Hepatocyte (in vitro differentiated cells and primary cell): ENCODE data around the genes LSP1 and INS.

DNA sequence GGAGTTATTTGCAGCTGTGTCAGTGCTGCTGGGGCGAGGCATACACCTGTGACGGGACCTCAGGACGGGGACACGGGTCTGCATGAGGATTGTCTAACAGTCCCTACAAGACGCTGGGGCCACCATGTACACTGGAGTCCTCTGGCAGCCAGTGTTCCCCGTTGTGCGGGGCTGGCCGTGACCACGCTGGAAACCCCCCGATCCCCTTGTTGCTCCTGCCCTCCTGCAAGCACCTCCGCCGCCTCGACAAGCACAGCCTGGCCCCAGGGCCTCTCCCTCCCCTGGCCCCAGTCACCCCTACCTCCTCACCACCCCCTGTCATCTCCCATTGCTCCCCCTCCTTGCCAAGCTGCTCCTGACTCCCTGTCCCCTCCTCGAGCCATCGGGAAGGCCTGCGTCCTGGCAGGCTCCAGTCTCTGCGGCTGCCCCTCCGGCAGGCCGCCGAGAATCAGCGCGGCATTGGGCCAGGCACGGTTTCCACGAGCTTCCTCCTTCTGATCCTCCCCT lies 5.9 kb upstream of the LSP1 start:
- RAMPAGE, long total RNA: no peak
- RRBS: no CpG with 5 or more reads among the region's 24 CpGs

DNA sequence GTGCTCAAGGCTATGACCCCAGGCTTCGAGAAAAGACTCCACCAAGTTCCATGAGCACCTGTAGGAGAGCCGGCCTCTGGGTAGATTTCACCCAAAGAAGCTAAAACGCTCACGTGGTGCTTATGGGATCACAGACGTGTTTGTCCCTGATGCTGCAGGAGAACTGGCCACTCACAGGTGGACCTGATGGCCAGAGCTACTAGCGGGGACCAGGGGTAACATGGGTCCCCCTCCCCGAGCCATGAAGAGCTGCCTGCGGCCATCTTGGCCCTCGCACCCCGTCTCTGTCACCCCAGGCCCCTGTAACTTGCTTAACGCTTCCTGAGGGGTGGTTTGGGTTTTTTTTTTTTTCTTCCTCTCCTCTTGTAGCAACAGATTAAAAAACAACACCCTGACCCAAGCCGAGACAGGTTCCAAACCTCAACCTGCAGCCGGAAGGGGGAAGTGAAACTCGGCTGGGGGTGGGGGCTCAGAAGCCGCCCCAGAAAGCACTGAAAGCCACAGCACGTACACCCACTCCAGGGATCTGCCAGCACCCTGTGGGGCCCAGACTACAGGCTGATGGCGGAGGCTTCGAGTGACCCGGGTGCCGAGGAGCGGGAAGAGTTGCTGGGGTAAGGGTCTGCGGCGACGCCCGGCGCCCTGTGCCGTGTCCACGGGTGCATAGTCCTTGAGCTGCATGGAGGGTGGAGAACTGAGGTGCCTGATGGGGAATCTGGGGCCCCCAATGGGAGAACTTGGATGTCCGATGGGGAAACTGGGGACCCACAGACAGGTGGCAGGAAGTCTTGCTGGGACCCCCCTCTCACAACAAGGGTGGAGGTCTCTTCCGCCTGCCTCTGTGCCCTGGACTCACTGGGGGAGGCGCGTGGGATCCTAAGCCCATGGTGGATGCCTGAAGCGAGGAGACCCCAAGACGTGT lies at the start of gene LSP1:
LSP1 (plus strand) TSS at position 501 of the 922 bp plus-strand sequence.
- RAMPAGE, long total RNA: no peak
- RRBS: 79% methylated on average over 7 of the region's 34 CpGs

DNA sequence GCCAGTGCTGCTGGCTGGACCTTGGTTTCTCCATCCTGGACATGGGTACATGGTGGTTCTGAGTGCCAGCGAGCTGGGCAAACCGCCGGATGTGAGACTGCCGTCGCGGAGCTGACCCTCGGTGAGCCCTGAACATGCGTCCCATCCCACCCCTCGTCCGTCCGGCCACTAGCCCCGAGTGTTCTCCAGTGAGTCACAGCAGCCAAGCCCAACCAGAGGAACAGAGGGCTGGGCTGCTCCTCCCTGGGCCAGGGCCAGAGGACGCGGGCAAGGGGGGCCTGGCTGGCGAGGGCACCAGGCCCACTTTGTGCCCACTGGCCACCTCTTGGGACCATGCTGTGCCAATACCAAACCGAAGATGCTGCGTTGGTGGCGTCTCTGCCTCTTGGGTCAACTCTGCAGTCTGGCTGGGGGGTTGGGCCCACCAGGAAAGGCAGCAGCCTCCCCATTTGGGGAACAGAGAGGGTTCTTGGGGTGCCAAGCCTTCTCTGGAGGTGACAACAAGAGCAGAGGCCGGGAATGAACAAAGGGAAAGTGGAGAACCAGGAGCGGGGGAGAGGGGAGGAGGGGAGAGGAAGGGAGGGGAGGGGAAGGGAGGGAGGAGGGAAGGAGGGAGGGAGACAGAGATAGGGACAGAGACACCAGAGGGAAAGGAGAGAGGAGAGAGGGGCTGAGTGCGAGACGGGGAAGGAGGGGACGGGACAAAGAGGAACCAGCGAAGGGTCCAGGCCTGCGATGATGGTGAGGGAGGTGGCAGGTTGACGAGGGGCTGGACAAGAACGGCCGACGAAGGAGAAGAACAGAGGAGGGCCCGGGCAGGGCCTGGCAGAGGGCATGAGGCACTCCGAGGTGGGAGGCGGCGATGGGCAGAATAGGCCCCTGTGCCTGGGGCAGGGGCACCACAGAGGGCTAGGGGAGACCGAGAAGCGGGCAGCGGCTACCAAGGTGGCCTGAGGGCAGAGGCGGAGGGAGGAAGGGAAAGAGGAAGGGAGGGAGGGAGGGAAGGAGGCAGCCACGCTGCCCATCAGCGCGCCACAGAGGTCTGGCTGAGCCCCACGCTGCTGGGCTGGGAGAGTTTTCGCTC lies 11.0 kb downstream of the LSP1 start:
- RAMPAGE, long total RNA: no peak
- RRBS: 5% methylated on average over 9 of the region's 42 CpGs

GRCh38 chr11:1873072-1874135 lies 18.3 kb downstream of the PRR33 start:
- RAMPAGE, long total RNA: no peak
- RRBS: 83% methylated on average over 3 of the region's 27 CpGs

GRCh38 chr11:1889065-1889648 lies 2.5 kb downstream of the PRR33 start:
- RAMPAGE, long total RNA: no peak
- RRBS: no CpG with 5 or more reads among the region's 24 CpGs

GRCh38 chr11:1924676-1925235 lies 5.3 kb downstream of the TNNT3 start:
- RAMPAGE, long total RNA: start-site peak on the plus strand at chr11:1924869-1924927, 23 and 13 reads in 2 replicates
- RRBS: 83% methylated on average over 10 of the region's 18 CpGs

GRCh38 chr11:1995760-1996926 lies 49.0 kb downstream of the MRPL23 start:
- RAMPAGE, long total RNA: no peak
- RRBS: 49% methylated on average over 21 of the region's 72 CpGs

DNA sequence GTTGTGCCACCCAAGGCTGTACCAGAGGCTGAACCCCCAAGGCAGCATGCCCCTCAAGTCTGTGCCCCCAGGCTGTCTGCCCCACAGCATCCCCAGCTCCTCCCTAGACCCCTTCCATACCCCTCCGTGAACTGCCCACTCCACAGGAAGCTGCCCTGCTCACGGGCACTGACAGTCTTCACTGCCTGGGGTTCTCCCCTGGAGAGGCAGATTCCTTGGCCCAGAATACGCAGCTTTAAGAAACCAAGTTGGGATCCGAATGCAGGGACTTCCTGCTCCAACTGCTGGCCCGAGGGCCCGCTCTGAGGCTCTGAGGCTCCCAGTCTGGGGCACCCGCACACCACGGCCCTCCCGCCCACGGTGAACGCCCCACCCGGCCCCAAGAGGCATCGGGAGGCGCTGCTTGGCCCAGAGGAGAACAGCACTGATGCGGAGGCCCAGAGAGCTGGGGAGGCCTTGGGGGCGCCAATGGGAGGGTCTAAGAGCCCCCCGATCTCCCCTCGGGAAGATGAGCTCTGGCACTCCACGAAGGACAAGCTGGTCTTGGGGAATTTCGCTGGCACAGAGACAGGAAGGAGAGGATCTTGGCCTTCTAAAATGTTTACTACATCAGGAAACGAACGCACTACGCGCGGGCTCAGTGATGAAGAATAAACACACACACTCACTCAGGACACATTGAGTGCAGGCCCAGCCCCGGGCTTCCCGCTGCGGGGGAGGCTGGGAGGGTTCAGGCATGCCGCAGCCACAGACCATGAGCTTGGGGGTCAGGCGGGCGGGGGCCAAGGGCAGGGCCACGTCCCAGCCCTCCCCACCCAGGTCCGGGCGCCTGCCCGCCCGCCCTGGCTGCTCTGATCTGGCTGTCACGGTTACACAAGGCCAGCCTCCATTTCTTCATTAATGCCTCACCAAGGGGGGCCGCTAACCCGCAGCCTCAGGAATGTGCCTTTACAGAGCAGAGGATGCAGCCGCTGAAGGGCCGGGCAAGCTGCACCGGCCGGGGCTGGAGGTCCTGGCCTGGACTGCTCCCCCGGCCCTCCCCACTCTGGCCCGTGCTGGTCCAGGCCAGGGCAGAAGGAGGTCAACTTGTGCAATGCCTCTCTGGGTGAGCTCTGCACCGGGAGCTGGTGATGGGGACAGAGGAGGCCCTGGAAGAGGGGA lies 42.0 kb downstream of the IGF2 start:
- RAMPAGE, long total RNA: no peak
- RRBS: 11% methylated on average over 3 of the region's 46 CpGs

DNA sequence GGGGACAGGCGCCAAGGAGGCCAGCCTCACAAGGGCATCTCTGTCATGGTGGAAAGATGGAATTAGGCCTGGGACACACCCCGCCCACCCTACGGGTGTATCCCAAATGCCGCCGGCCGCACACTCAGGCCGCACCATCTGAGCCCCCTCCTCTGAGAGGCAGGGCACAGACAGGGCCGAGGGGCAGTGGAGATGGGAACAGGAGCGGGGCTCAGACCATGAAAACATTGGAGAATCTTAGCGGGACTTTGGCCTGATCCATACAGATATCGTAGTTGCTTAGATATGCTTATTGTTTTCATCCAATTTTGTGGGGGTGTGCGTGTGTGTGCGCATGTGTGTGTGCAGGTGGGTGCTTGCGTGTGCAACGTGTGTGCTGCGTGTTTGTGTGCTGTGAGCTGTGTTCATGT lies 8.1 kb downstream of the IGF2 start:
- RAMPAGE, long total RNA: no peak
- RRBS: no CpG with 5 or more reads among the region's 16 CpGs

GRCh38 chr11:2140750-2141521 lies 1.7 kb upstream of the IGF2 start:
- RAMPAGE, long total RNA: no peak
- RRBS: 23% methylated on average over 5 of the region's 58 CpGs

DNA sequence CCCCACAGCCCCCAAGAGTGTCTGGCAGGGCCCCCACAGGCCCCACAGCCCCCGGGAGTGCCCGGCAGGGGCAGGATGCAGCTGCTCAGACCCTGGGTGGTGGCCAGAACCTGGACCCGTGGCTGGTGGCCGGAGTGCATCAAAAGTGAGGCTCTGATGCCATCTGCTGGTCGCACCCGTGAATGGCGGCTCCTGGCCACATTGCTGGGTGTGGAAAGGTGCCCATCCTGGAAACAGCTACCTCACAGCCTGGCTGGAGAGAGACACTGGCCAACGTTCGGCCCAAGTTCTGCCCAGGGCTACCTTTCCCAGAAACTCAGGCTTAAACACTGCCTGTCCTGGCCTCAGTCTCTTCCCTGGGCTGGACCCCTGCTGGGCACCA lies 4.5 kb downstream of the INS start:
- RAMPAGE, long total RNA: no peak
- RRBS: 2% methylated on average over 3 of the region's 9 CpGs

DNA sequence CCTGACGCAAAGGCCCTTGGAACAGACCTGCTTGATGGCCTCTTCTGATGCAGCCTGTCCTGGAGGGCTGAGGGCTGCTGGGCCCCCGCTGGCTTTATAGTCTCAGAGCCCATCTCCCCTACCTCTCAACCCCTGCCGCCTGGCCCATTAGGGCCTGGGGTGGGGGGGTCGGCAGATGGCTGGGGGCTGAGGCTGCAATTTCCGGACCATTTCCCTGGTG lies at the start of gene INS:
INS (minus strand) TSS at position 69 of the 220 bp plus-strand sequence.
- RAMPAGE, long total RNA: no peak
- RRBS: 96% methylated on average over 1 of the region's 5 CpGs

DNA sequence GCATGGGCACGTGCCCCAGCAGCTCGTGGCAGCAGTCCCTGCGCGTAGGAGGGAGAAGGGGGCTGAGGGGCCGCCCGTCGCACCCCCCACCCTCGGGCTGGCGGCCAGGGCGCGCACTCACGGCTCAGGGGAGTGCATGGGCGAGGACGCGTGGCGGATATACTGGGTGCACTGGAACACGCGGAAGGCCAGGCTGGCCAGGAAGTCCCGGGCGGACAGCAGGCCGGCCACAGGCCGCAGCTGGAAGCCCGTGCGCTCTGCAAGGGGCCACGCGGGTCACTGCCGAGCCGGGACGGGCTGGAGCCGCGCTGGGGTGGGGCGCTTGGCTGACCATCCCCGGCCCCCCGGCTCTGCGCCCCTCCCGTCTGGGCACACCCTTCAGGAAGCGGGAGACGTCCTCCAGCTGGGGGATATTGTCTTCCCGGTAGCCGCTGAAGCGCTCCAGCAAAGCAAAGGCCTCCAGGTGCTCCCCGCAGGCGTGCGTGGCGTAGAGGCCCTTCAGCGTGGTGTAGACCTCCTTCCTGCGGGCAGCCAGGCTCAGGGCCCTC lies 5.0 kb downstream of the TH start:
- RAMPAGE, long total RNA: no peak
- RRBS: 11% methylated on average over 18 of the region's 47 CpGs

DNA sequence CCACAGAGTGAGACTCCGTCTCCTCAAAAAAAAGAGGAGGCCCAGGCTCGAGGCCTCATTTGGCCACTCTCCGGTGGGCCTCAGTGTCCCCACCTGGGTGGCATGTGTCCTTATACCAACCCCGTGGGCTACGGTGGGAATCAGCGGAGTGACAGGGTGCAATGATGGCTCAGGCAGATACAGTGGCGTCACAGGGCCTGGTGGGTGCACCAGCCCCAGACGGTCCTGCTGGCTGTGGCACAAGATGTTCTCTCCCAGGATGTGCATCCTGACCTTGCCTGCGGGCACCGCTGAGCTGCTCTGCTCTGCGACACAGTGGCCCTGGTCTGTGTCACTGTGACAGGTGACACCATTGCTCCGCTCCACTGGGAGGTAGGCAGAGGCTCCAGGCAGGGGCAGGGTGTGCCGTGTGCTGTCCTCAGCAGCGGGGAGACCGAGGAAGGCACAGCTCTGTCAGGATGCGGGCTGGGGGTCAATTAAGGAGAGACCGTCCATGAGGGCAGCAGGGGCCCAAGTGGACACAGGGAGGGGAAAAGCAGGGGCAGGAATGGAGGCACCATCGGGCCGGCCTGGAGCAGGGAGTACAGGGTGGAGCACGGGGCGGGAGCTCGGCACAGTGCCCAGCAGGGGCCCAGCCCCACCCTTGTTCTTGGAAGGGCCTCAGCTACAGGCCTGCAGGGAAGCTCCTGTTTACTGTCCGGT lies 21.7 kb upstream of the TH start:
- RAMPAGE, long total RNA: no peak
- RRBS: 88% methylated on average over 1 of the region's 23 CpGs

- RAMPAGE, long total RNA: no peak
- RRBS: 89% methylated on average over 2 of the region's 12 CpGs
Observed at GRCh38 chr11:2204769-2205360, 33.2 kb upstream of the TH start.

DNA sequence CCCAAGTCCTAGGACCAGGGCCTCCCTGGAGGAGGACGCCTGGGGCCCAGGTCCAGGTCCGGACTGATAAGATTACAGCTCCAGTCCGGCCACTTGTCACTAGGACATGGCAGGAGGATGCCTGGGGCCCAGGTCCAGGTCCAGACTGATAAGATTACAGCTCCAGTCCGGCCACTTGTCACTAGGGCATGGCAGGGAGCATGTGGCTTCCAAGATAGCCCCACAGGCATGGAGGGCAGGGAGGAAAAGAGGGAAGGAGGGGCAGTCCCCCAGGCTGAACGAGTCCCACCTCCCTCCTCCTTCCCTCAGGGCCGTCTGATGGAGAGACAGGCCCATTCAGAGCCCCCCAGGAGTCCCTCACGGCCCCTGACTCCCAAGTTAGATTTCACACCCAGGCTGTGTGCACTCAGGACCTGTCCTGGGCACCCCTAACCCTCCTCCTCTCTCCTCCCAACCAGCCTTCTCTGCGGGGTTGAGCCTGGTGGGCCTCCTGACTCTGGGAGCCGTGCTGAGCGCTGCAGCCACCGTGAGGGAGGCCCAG lies 1.9 kb downstream of the TSPAN32 start:
- RAMPAGE, long total RNA: no peak
- RRBS: 16% methylated on average over 2 of the region's 11 CpGs

DNA sequence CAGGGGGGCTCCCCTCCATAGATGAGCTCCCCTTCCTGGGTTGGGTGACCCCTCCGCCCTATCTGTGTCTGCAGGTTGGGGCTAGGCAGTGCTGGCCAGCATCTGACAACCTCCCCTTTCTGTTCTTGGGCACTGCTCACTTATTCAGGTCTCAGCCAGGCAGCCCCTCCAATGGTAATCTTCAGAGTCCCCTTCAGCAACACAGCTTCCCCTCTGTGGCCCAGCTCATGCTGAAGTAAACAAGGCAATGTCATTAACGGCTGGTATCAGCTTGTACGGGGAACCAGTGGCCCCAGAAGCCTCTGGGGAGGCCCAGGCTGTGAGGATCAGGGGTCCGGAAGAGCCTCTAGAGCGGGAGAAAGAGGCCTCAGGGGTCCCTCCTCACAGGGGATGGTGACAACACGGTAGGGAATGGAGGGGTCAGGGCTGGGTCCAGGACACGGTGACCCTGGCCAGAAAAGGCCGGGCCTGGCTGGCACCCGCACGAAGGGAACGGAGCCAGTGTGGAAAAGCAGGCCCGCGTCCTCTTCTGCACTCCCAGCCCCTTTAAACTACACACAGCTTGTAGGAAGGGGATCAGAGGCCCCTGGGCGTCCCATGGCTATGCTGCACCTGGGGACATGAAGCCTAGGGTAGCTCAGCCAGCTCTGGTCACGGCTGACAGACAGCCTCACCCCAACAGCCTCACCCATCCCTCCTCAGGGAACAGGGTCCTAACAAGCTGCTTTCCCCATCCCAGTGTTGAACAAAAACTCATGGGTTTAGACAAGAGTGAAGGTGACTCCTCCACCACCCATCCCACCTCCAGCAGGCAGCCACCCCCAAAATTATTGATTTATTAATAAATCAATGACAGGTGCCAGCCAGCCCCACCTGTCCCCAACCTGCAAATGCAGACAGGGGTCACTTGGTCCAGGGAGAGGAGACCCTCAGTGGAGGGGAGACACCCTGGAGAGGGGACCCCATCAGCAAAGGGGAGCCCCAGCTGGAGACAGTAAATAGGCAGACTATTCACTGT lies 9.3 kb upstream of the CD81 start:
- RAMPAGE, long total RNA: no peak
- RRBS: no CpG with 5 or more reads among the region's 15 CpGs

- RAMPAGE, long total RNA: no peak
- RRBS: no CpG with 5 or more reads among the region's 10 CpGs
Observed at GRCh38 chr11:2375084-2375944, 1.8 kb upstream of the CD81 start.

- RAMPAGE, long total RNA: no peak
- RRBS: no CpG with 5 or more reads among the region's 25 CpGs
Observed at GRCh38 chr11:2382789-2383690, 5.9 kb downstream of the CD81 start.

DNA sequence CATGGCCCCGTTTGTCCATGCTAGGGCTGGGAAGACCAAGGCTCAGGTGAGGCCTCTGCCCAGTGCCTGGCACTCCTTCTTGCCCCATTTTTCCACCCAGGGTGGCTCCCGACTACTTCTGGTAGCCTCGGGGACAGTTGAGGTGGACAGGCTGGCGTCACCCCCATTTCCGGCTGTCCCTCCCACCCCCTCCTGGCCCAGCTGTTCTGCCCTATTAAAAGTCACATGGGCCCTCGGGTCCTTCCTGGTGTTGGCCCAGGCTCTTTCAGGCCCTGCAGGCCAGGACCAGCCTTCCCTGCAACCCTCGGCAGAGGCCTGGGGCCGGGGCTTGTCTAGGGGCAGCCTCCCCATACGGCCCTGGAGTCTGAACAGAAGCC lies 9.5 kb downstream of the CD81 start:
- RAMPAGE, long total RNA: no peak
- RRBS: no CpG with 5 or more reads among the region's 9 CpGs